SK-N-DZ (cell line): ENCODE results near the gene PKD2L2.

DNA sequence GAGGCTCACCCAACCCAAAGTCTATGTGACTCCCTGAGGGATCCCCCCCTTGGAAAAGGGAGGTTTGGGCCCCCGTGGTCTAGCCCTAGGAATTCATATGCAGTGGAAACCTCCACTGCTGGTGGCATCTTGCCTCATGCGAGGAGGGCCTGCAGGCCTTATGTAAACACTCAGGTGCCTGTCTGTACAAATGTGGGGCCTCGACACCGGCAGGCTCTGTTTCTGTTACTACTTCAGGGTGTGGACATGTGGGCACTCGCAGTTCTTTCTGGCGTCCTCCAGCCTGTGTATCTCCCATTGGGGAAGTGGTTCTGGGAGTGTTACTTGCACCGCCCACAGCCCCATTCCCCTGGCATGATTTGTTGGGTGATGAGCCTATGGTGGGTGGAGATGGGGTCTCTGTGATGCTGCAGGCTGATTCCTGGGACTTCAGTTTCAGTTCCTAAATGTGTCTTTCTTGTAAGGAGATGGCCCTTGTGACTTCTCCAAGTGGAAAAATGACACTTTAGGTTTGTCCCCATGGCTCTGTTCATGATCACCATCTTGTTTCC lies 82.1 kb upstream of the PITX1 start:
RAMPAGE:
- cytosol, long total RNA: no peak
- nucleus, long total RNA: no peak

RAMPAGE:
- cytosol, long total RNA: no peak
- nucleus, long total RNA: no peak
These were observed 105.5 kb upstream of the PITX1 start for GRCh38 chr5:135139249-135140237.

DNA sequence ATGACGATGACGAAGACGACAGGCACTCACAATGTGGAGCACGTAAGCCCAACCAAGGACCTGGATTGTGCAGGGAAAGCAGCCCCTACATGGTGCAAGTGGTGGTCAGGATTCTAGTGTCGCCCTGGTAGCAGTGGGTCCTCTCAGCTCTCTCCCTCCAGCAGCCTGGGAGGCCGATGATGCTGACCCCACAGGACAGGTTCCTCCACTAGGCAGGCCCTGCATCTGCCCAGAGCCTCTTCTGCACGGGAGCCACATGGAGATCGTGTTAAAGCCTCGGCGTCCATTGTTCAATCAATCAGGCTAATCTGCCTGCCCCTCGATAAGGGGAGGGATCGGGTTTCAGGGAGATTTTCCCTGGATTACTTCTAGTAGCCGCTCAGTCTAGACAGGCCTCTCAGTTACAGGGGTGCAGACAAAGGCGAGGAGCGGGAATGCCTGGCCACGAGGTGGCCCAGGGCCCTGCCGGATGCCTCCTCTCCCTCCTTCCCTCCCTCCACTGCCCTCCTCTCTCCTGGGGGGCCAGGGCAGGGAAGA lies 91.6 kb downstream of the MACROH2A1 start:
RAMPAGE:
- cytosol, long total RNA: no peak
- nucleus, long total RNA: no peak

DNA sequence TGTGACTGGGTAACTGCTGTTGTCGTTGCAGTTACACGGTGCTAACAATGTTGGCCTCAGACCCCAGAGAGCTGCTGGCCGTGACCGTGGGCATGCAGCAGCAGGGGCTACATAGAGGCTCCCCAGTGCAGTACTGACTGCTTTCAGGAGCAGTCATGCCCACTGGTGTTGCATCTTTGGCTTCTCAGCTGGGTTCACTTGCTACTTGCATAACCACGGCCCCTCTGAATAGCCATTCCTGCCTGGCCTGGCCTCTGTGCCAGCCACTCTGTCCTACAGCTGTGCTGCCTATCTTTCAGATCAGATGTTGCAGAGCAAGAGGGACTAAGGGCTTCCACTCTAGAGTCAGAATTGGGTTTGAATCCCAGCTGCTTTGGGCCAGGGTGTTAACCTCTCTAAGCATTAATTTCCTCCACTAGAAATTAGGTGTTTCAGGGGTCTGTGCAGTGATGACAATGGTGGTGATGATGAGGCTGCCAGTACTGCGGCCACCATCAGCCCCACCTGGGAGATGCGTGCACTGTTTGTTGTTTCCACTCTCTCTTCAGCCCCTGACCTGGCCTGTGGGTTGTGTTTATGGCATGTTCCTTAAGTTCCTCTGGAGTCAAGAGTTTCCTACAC lies 60.4 kb downstream of the MACROH2A1 start:
RAMPAGE:
- cytosol, long total RNA: no peak
- nucleus, long total RNA: no peak

GRCh38 chr5:135375660-135376320 lies 23.2 kb downstream of the MACROH2A1 start:
RAMPAGE:
- cytosol, long total RNA: no peak
- nucleus, long total RNA: no peak

DNA sequence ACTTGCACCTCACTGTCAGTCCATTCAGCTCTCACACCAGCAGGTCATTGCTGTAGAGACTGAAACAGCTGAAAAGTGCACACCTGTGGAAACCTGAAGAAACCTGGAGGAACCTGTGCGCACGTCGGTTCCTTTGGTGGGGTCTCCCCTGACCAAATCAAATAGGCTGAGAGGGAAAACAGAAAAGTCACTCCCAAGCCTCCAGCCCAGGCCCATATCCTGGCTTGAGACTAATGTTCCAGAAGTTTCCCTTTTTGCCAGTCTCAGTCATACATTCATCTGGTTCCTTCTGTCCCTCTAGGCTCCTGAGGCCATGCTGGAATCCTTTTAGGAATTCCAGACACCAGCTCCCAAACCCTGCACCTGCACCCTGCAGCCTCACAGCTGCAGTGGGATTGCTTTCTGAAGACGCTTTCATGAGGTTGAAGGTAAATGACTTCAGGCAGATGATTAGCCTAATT lies 24.2 kb upstream of the CXCL14 start:
RAMPAGE:
- cytosol, long total RNA: no peak
- nucleus, long total RNA: no peak

RAMPAGE:
- cytosol, long total RNA: no peak
- nucleus, long total RNA: no peak
These were observed 127.1 kb upstream of the CXCL14 start for GRCh38 chr5:135705694-135706519.

DNA sequence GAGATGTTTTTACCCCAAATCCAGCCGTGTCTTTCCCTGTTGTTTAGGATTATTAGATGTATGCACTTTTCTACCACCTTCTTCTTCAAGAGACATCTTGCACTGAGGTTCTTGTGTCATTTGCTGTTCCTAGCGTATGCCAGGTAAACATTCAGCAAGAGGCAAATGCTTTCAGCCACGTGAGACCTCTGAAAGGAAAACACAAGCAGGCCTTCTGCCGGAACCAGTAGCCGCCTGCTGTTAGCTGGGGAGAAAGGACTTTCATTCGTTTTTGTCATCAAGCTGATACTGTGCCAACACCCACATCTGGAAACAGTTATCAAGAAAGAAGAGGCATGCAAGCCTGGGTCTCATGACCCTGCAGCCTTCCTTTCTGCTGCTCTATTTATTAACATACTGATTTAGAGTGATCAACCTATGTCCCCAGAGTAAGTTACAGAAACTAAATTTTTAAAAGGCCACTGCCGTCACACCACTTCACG lies 9.4 kb upstream of the TGFBI start:
RAMPAGE:
- cytosol, long total RNA: no peak
- nucleus, long total RNA: no peak

DNA sequence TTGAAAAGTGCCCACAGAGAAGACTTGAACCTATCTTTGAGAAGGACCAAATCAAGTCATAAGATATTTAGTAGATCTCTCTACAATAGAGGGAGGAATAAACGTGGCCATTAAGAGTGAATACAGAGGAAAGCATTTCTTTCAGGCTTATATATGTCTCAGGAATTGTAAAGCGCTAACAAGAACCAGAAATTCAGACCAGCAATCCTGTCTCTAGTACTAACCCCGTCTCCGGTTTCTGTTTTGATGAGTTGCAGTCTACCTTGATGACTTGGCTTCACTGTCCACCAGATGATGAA lies 8.6 kb upstream of the TGFBI start:
RAMPAGE:
- cytosol, long total RNA: no peak
- nucleus, long total RNA: no peak

DNA sequence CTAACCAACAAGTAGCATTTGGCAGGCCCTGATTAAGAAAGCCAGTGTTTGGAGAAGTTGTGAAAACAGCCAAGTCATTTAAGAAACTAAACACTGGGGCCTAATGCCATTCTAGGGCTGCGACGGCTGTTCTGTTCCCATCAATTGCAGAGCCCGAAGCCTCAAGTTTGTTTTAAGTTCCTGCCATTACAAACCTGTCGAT lies 4.5 kb upstream of the TGFBI start:
RAMPAGE:
- cytosol, long total RNA: no peak
- nucleus, long total RNA: no peak

DNA sequence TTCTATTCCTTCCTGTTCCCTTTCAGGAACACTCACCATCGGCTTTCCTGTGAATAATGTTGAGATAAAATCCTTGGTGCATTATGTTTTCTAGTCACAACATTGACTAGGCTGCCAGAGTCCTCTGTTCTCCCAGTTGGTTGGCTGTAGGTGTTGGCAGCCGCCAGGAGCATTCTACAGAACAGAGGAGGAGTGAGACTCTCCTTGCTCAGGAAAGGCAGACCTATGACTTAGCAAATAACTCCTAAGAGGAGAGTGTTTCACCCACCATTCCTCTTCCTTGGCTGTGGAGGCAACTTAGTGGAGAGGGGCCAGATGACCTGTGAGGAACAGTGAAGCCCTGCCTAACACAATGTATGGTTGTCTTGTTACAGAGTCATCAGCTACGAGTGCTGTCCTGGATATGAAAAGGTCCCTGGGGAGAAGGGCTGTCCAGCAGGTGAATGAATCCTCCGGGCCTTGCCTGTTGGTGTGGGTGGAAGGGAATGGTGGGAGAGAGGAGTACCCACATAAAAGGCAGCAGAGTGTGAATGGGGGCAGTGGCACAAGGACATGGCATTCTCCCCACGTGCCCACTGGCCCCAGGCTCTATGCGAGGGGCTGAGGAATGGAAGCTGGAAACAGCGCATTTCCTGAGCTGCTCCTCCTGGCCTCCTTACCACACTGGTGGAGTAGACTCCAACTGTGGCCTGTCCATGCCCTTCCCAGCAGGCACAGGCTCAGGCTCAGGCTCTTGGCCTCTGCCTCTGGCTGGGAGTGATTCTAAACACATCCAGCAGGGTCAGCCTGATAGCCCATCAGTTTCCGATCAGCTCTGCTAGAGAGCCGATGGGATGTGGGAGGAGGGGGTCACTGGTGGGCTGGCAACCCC lies 15.1 kb downstream of the TGFBI start:
RAMPAGE:
- cytosol, long total RNA: no peak
- nucleus, long total RNA: no peak

DNA sequence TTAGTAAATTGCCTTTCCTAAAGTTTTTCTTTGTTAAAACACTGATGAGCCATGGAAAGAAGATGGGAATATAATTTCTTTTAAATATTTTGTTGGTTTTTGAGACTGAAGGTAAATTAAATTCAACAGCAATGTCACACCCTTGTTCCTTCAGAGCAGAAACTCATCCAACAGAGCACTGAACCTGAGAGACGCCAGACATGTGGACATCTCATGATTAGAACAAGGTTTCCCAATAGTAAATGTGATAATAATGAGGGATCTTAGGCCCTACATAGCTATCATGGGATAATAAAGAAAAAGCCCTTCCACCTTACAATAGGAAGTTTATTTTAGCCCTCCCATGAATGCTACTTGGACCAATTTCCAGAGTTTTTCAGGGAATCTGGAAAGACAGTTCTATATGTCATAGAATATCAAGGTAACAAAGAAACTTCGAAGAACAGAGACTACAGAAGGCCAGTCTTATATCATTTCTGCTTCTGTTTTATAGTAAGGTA lies 298.4 kb upstream of the TRPC7 start:
RAMPAGE:
- cytosol, long total RNA: no peak
- nucleus, long total RNA: no peak

GRCh38 chr5:137072289-137072552 lies 426.9 kb downstream of the SPOCK1 start:
RAMPAGE:
- cytosol, long total RNA: no peak
- nucleus, long total RNA: no peak

DNA sequence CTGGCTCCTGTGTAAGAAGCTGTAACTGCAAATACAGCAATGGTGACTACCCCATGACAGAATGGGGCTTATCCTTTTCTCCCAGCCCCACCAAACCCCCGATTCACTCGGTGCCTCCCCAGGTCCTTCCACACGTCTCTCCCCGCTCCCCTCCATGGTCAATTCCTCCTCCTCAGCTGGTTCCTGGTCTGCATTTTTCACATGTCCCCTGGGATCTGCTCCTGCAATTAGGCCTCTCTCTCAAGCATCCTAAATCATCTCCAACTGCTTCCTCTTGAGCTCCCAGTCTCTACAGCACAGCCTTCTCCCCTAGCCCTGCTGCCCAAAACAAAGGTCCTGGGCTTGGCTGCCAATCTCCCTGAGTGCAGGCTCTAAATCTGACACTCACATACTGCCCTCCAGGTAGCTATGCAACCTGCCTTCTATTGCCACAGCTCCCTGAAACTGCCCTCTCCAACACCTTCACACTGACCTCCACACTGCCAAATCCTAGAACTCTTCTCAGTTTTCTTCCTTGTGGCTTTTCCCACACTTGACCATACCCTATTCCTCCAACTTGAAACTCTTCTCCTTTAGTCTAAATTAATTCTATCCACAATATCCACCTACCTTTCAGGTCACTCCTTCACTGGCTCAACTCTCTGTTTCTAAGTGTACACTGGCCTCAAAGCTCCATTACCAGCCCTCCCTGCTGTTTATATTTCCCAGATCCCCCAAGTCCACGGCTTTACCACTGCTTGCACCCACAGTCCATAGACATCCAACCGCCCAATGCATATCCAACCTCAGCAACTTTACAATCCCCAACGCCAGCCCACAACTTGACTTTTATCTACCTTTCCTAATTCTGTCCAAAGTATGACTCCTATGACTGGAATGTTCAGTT lies 107.4 kb downstream of the SPOCK1 start:
RAMPAGE:
- cytosol, long total RNA: no peak
- nucleus, long total RNA: no peak

GRCh38 chr5:137425400-137425907 lies 73.7 kb downstream of the SPOCK1 start:
RAMPAGE:
- cytosol, long total RNA: no peak
- nucleus, long total RNA: no peak

GRCh38 chr5:137604469-137605066 lies 105.4 kb upstream of the SPOCK1 start:
RAMPAGE:
- cytosol, long total RNA: no peak
- nucleus, long total RNA: no peak

DNA sequence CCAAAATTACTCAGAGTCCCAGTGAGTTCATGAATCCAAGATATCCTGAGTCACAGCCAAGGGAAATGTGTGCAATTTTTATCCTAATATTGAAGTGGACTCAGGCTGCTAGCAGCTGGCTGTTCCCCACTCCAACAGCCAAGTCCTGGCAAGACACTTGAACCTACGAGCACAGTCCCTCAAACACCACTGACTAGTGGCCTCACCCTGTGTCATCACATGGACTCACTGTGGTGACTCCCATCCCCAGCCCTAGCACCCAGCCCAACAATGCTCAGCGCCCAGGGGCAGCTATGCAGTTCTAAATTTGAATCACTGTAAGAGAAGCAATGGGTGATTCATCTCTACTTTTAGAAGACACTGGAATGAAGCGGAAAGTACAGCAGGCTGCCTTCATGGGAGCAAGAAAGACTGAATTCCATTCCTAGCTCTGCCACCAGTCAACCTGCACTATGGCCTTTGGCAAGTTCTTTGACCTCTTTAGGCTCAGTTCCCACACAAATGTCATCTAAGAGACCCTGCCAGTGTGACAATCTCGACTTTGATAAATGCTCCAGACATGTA lies 113.6 kb downstream of the KLHL3 start:
RAMPAGE:
- cytosol, long total RNA: no peak
- nucleus, long total RNA: no peak

DNA sequence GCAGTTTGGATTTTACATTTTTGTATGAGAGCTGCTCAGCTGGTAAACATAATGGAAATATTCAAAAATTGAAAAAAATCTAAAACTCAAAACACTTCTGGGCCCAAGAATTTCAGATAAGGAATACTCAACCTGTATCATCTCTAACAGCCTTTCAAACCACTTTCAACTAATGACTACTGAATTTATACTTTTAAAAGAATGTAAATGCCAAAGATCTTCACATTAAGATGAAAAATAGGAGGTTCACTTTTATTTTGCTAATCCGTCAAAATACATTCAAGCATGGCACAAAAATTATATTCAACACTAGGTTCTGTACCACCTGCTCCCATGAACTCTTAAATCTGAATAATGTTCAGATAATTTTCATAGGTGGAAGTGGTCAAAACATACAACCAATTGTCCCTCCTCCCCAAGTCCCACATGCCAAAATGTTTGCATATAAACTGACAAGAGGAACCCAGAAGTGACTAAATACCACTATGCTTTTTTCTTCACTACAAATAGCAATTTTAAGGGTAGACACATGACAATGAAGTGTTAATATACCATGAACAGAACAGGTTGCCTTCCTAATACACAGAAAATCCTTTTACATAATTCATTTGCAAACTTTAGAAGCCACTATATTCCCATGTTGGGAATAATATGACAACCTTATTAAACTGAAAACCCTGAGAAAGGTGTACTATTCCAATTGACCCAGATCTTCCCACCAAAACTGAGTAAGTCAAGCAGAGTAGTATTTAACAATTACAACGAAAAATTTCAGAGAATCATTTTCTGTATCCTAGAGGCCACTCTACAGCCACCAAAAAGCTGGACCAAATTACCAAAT lies 3.7 kb downstream of the HNRNPA0 start:
RAMPAGE:
- cytosol, long total RNA: no peak
- nucleus, long total RNA: no peak

RAMPAGE:
- cytosol, long total RNA: no peak
- nucleus, long total RNA: no peak
These were observed 46.8 kb upstream of the HNRNPA0 start for GRCh38 chr5:137800930-137801397.

DNA sequence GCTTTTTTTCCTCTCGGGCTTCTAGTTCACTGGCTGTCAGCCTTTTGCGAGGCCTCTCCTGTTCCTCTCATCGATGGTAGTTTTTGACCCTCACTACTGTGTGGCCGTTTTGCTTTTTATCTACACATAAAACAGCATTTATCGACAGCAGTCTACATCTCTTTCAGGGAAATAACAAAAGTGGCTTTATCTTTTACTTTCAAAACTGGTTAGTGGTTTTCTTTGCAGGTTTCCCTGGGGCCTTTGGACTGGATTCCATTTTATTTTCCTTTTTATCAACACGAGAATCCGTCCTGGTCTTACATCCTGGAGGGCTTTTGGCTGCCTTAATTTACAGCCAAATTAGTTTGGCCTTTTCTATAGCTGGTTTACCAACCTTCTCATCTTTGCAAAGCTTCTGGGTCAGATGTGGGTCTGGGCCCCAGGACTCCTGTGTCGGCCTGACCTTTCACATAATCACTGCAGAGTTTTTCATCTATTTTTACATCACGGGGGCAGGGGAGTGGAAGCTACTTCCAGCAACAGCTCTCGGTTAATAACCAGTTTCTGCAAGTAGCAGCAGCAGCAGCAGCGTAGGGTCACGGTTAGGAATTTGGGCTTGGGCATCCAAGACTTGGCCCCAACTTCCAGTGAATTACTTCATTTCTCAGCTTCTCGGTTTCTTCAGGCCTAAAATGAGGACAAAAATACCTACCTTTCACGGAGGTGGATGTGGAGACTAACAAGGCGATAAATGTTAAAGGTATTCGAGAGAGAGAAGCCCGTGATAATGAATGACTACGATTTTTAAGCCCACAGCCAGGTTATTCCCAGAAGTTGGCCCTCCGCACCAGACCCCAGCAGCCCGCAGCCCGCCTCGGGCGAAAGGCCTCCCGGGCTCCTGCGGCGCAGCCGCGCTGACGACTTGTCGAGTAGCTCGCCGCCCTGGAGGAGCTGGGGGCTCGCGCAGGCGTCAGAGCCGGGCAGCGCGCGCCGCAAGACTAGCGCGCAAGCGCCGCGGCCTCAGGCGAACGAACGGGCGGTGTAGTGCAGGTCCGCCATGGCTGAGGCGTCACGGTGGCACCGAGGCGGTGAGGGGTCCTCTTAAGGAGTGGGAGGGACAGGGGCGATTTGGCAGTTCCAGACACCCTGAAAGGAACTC lies at the start of gene PKD2L2:
Gene PKD2L2 (plus strand): TSS at position 1,005 of the 1,141 bp plus-strand sequence.
RAMPAGE:
- cytosol, long total RNA: no peak
- nucleus, long total RNA: start-site peak on the minus strand centred at position 883 of the sequence, 26 bp wide, 107 and 64 reads in 2 replicates